Left lobe of liver (tissue), 1 donor: ENCODE results near the gene EFEMP1.

- PRO-cap, result unidirectional peak, plus-strand start at chr2:55500344
Observed at GRCh38 chr2:55500183-55500481, 19.4 kb upstream of the CFAP36 start.

GRCh38 chr2:55519359-55519521 lies 278 bp upstream of the CFAP36 start:
- PRO-cap, result bidirectional peak, plus-strand start at chr2:55519674, minus-strand start at chr2:55519418

- PRO-cap, result no peak
Observed at GRCh38 chr2:55530378-55530765, 10.9 kb downstream of the CFAP36 start.

DNA sequence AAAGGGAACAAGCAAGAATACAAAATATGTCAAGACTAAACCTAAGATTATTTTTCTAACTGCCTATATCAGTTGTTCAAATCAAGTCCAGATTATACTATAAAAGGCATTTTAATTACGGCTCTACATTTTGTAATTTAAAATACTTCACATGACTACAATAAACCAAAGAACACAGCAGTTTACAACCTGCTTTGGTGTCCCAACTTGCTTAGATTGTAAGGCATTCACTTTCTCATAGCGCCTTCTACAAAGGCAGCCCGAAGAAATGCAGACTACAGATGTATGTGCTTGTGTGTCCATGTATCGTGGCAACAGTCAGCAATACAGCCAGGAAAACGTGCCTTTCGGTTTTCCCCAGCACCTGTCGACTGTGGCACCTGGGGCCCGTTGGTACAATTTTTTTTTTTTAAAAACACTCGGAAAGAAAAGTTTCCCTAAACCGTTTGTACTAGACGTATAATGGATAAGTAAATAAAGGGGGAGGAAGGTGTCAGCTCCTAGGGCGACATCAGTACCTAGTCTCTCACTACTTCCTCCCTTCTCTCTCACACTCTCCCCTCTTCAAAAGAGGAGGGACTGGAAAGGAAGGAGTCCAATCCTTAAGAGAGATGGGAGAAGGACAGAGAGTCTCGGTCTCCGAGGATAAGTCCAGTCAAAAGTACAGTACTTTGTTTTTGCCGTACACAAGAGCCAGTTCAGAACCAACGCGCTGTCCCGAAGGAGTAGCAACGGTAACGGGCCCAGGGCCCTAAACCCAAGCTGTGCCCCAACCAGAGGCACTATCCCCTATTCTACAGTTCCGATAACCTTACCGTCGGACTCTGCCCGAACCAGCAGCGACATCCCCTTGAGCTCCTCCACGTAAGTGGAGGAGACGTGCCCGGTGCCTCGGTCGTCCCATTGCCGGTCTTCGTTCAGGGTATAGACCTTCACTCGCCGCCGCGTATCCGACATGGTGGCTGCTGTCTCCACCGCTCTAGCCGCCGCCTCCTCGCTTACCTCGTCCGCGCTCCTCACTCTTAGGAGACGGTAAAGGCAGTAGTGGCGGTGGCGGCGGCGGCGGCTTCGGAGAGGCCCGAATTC lies 750 bp downstream of the PPP4R3B start:
- PRO-cap, result no peak

GRCh38 chr2:55618610-55619273 lies 1.3 kb upstream of the PPP4R3B start:
- PRO-cap, result bidirectional peak, plus-strand start at chr2:55618974, minus-strand start at chr2:55618880

GRCh38 chr2:55917674-55918363 lies 5.8 kb downstream of the EFEMP1 start:
- PRO-cap, result no peak

DNA sequence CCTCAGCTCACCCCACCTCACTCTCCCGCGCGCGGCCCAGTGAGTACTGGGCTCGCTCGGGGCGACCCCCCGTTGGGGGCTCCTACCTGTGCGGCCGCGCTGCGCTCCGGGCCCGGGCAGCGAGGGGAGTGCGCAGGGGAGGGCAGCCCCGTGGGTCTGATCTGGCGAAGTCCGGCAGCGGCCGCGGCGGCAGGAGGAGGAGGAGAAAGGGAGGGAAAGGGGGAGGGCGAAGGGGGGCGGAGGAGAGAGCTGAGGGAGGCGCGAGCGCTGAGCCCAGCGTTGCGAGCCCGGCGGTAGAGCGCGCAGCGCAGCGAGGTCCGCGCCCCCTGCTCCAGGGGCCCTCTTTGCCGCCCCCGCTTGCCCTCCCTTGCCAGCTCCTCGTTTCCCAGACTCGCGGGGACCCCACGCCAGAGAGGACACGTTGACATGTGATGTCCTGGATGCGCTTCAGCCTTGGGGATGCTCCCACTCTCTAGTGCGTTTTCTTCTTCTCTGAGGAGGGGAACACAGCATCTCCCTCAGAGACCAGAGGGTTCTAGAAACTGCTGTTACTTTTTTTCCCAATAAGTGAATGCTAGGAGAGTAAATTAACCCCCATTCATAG lies at the start of gene EFEMP1:
Gene EFEMP1 (minus strand): TSS at position 158 of the 604 bp plus-strand sequence.
- PRO-cap, result bidirectional peak, plus-strand start at position 279 of the sequence, minus-strand start at position 173 of the sequence

- PRO-cap, result no peak
Observed at GRCh38 chr2:56117699-56118298, 66.0 kb upstream of the CCDC85A start.

DNA sequence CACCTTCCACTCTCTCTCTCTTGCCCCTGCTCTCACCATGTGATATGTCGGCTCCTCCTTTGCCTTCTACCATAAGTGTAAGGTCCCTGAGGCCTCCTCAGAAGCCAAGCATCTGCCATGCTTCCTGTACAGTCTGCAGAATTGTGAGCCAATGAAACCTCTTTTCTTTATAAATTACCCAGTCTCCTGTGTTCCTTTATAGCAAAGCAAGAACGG lies 50.1 kb upstream of the CCDC85A start:
- PRO-cap, result no peak

- PRO-cap, result no peak
Observed at GRCh38 chr2:58181684-58182437, 59.3 kb downstream of the FANCL start.

GRCh38 chr2:58474233-58474524 lies 233.1 kb upstream of the FANCL start:
- PRO-cap, result no peak

DNA sequence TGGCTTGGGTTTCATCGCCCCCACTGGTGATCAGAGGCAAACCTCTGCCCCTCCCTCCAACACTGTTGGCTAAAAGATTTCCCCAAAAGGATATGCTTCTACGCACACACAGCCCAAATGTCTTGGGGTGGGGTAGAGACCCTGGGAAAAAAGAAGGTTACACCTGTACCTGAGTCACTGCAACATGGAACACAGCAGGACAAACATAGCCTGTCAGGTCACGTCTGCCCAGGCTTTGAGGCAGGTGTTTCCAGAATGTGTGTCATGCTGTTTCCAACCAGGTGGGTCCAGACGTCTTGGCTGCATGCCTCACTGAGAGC lies 499.8 kb downstream of the BCL11A start:
- PRO-cap, result no peak

GRCh38 chr2:60094405-60095075 lies 458.9 kb downstream of the BCL11A start:
- PRO-cap, result no peak

DNA sequence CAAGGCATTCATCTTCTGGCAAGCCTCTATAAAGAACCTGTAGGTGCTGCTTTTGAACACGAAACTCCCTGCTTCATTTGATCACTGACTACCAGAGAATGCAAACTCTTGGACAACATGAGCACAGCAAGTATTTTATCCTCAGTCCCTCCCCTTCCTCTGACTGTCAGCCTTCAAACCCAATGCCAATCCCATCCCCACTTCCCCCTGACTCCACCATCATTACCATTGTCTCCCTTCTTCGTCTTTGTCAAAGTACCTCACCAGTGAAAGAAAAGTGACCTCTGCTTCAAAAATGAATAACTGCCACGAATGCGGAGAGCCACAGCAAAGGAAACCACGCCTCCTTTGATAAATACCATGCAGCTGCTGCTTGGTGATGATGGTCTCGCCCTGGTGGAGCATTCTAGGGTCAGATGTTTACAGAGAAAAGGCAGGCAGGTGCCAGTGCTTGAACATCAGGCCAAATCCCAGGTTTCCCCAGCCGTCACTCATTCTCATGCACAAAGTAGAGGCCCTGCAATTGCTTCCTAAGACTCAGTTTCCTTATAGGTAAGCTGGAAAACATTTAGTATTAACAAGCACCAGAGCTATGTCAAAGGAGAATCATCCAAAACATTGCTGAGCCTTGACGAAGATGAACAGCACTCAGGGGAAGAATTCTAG lies 162.2 kb downstream of the BCL11A start:
- PRO-cap, result no peak

- PRO-cap, result no peak
Observed at GRCh38 chr2:60461049-60461914, 92.2 kb downstream of the BCL11A start.

- PRO-cap, result no peak
Observed at GRCh38 chr2:60480554-60480945, 72.9 kb downstream of the BCL11A start.

DNA sequence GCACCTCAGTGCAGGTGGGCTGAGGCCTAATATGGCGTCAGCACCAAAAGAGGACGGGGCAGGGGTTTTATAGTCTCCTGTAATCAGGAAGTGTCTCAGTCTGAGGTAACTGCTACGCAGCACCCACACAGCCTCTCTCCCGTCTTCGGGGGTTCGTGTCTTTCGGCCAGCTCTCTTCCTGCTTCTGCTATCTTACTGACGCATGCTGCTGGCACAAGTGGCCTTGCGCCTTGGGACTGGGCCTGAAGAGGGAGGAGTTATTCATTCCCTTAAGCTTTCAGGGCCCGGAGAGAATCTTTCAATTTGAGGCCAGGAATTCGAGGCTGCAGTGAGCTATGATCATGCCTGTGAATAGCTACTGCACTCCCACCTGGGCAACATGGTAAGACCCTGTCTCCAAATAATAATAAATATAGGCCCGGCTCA lies 14.5 kb upstream of the PAPOLG start:
- PRO-cap, result no peak

DNA sequence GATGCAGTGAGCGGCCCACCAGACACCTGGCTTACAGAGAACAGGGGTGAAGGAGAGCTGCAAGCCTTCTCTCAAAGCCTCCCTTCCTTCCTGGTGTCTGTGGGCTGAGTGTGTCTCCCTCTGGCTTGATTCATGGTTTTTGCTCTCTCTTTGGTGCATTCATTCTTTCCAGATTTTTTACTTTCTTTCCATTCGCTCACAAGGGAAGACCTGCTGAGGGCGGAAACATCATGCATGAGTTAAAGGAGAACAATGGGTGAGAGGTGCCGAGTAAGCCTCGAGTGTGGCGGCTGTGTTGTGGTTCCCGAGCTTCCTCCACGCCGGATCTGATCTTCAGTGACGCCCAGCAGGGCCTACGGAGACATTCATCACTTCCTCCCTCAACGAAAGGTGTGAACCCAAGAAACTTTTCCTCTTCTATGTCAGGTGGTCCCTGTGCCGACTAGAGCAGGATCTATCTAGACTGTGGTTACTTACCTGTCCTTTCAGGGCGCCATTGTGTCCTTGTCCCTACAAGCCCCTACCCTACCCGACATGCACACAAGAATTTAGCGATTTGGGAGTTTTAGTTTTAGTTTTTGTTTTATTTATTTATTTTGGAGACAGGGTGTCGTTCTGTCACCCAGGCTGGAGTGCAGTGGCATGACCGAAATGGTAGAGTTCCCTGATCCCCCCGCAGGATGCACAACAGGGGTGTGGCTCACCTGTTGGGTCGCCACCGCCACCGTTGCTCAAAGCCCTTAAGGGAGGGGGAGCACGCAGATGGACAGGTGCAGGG lies 61.8 kb upstream of the REL start:
- PRO-cap, result no peak

DNA sequence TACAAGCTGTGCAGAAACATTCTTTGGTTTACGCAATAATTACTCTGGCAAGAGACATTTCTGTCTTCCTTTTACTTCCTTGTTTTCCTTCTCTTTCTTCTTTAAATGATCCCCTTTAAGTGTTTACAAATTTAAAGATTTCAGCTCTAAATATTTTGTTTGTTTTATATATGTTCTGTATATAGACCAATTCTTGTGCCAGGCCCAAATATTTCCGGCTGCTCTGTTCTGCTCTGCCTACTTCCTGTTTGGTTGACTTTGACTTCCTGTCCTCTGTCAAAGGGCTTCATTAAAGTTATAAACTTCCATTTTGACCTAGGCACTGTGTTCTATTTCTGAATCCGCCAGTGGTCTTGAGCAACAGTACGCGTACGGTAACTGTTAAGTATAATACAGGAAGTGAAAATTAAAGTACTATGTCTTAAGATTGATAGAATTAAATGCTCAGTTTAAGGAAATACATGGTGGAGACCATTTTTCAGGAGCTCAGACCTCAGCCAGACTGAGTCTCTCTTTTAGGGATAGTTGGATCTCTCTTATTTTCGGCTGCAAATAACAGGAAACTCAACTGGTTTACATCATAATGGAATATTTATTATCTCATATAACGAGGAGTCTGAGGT lies 13.5 kb upstream of the REL start:
- PRO-cap, result no peak

DNA sequence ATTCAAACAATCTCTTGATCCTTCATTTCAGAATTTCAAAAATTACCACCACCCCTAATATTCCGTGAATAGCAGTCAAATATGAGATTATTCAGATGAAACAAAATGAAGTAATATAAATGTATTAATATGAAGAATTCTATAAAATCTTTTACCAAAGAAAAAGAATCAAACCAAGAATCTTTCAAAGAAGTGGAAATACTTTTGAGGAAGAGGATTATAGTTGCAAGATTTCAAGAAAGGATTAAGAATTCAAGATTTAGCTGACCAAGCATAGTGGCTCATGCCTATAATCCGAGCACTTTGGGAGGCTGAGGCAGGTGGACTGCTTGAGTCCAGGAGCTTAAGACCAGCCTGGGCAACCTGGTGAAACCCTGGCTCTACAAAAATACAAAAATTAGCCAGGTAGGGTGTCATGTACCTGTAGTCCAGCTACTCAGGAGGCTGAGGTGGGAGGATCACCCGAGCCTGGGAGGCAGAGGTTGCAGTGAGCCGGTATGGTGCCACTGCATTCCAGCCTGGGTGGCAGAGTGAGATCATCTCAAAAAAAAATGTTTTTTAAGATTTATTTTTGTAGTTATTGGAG lies 17.7 kb downstream of the REL start:
- PRO-cap, result no peak